Vein endothelial cell (primary cell): Measurements from ENCODE around the genes RWDD1 and RSPH4A.

- CAGE, long polyA plus RNA = no peak
Observed at GRCh38 chr6:112214437-112215086, 39.8 kb downstream of the LAMA4 start.

- CAGE, long polyA plus RNA = no peak
Observed at GRCh38 chr6:113530833-113531319, 326.3 kb upstream of the MARCKS start.

DNA sequence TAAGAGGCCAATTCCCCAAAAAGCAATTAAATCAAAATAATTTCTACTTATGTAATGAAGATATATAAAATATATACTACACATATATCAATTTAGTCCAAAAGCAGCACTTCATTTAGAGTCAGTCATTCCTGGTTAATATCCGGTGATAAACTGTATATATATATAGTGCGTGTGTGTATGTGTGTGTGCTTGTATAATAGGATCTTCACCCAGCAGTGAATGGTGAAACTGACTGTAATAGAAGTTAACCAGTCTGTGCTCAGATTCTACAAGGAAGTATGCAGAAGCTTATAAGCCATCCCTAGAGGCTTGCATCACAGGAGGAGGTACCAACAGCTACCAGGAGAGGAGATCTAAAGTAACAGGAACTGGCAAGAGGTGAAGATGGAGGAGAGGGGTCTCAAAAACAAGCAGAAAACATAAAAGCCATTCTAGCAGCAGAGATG lies 82.8 kb upstream of the MARCKS start:
- CAGE, long polyA plus RNA = no peak

GRCh38 chr6:114425309-114425714 lies 82.5 kb upstream of the HS3ST5 start:
- CAGE, long polyA plus RNA = no peak

DNA sequence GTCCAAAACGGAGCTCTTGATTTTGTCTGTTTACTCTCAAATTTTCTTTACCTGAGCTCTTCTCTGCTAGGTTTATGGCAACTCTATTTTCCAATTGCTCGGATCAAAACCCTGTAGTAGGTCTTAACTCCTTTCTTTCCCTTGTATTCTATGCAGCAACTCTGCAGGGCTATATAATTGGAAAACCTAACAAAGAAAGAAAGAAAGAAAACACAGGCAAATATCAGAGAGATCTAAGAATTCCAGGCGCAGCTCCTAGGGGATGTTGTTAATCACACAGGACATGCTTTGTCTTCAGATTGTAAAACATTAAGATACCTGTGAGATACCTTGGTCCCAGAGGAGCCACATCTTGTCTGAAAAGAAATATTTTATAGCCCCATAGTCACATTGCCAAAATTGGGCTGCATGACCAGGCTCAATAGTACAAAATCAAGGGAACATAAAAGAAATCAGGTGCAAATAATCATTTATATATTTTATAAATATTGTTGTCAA lies 747.8 kb upstream of the HS3ST5 start:
- CAGE, long polyA plus RNA = no peak

DNA sequence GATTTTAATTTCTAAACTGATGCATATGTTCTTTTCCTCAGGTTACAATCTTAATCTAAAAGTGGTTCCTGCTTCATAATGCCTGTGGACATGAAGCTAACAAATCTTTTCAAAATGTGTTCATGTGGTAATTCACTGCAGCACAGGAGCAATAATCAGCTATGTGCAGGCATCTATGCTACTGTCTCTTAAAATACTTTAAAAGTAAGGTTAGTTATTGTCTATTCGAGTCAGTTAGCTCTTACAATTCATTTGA lies 852 bp upstream of the TSPYL4 start:
- CAGE, long polyA plus RNA = no peak

- CAGE, long polyA plus RNA = no peak
Observed at GRCh38 chr6:116268850-116269475, 10.8 kb downstream of the TSPYL1 start.

- CAGE, long polyA plus RNA = no peak
Observed at GRCh38 chr6:116307084-116307389, 27.3 kb upstream of the TSPYL1 start.

- CAGE, long polyA plus RNA = no peak
Observed at GRCh38 chr6:116371350-116372034, 745 bp downstream of the DSE start.

DNA sequence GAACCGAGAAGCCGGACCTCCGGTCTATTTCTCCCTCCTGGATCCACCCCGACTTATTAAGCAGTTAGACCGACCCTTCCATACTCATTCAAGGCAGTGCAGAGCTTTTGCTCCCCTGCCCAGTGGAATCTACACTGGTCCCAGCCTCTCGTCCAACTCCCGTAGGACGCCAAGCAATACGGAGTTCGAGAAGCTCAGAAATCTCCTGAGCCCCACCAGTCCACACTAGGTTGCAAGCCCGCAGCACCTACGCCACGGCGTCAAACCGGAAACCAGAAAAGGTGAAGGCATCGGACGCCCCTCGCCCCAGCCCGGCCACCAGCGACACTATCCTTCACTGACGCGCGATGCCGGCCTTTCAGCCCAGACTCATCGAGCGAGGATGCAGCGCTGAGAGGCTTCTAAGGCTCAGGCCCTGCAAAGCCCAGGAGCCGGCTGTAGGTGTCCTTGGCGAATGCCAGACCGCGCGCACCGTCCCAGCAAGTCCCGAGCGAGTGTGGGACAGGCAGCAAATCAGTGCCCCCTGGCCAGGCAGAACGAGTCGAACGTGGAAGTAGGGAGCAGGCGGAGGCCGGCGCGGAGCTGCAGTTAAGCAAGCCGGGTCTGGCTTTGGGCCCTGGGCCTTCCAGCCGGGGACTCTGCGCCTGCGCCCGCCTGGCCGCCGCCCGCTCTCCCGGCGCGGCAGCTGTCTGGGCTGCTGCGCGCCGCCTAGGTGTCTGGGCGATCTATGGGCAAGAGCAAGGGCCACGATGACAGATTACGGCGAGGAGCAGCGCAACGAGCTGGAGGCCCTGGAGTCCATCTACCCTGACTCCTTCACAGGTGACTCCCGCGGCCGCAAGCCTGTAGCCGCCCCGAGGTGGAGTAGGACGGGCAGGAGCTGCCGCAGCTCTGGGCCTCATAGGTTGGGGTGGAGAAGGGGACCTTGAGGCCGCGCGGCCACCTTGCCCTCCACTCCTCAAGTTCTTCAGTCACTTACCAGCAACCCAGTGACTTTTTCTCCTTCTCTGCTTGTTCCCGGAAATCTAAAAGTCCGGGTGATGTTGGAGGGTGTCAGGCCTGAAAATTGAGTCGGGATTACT lies at the start of gene RWDD1:
RWDD1 (plus strand) TSS at position 671 of the 1,082 bp plus-strand sequence.
- CAGE, long polyA plus RNA = no peak

GRCh38 chr6:116615619-116616600 lies at the start of gene RSPH4A:
TSS of gene RSPH4A (plus strand) at chr6:116616479.
- CAGE, long polyA plus RNA = no peak

DNA sequence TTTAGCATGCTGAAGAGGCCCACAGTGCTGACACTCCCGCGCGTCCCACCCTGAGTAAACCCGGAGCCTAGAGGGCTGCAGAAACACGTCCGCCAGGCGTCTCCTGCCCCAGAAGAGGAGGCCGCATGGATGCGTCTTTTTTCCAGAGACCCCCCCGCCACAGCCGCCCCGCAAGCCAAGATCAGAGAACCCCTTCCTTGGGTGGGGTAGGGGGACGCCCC lies 1.1 kb downstream of the FAM162B start:
- CAGE, long polyA plus RNA = no peak

DNA sequence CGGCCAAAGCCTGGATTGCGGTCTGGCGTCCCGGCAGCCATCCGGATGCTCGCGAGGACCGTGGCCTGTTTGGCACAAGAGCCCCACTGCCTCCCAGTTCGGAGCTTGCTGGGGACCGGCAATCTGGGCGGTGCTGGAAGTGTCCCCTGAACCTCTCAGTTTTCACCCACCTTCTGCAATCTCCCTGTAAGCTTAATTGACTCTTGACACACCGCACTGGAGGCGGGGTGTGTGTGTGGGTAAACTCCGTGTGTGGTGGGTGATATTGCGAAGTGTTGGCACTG lies 816 bp downstream of the FAM162B start:
- CAGE, long polyA plus RNA = no peak

- CAGE, long polyA plus RNA = no peak
Observed at GRCh38 chr6:117544923-117545788, 57.2 kb downstream of the GOPC start.

DNA sequence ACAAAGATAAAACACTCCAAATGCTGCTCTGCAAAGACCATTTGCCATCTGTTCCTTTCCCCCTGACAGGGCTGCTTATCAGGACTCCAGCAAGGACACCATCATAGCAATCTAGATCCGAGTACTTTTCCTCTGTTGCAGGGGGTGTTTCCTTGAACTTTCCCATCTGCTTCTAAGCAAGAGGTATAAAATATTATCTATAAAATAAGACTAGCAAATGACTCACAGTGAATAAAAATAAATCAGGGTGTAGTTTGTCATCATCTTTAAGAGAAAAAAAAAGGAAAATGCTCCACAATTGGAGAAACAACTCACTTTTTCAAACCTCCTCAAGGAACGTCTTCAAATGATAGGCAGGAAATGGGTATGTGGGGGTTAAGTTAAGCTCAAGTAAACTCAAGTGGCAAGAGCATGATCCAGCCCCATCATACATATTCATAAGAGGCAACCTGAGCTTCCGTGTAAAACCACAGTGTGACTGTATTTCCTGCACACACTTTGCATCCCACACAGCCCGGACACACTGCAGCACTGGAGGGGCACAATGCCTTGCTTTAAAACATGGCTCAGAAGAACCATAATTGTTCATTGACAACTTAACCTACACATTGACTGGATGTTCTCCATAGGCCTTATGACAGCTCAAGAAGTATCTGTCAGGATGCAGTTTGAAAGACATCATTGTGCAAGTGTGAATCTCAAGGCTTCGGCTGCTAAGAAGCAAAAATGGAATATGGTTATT lies 58.5 kb upstream of the CEP85L start:
- CAGE, long polyA plus RNA = no peak

DNA sequence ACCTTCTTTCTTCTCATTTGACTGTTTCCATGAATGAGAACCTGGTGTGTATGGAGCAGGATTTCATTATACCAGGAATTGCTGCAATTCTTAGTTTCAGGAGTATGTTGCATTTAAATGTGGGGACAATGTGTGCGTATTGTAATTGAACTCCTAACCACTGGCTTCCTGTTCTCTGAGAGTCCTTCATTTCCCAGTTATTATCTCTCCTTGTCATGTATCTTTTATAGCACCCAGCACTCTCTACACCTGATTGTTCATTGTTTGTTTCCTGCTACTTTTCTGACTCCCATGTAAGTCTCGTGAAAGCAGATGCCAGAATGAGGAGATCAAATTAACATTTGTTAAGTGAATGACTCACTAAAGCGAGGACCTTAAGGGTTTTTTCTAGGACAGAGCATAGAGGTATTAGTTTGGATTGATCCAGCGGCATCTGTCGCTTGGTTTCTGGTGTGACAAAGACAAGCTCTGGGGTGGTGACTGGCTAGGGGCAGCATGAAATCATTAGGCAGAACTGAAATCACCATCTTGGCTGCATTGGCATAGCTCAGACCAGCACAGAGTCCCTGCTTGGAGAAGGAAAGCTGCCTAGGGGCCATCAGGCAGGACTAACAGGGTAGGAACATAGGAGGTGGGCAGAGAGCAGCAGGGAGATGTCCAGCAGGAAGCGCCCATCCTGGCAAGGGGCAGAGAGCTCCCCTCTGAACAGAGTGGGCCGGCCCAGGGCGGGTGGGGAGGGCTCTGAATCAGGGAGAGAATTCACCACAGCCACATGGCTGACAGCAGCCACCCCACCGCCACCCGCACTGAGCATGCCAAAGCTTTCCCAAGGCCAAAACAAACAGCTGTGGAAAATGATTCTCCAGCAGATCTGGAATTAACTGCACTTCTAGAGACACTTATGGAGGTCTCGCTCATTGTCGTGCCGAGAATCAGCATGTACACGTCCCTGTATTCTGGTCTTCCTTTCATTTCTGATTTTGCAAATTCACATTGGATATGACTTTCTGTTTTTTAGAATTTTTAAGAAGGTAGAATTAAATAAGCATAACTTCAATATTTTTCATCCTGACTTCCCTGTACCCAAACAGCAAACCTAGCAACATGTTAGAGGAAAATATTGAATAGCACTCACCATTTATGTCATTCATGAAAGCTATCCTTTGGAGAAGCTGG lies 97.2 kb upstream of the CEP85L start:
- CAGE, long polyA plus RNA = no peak

DNA sequence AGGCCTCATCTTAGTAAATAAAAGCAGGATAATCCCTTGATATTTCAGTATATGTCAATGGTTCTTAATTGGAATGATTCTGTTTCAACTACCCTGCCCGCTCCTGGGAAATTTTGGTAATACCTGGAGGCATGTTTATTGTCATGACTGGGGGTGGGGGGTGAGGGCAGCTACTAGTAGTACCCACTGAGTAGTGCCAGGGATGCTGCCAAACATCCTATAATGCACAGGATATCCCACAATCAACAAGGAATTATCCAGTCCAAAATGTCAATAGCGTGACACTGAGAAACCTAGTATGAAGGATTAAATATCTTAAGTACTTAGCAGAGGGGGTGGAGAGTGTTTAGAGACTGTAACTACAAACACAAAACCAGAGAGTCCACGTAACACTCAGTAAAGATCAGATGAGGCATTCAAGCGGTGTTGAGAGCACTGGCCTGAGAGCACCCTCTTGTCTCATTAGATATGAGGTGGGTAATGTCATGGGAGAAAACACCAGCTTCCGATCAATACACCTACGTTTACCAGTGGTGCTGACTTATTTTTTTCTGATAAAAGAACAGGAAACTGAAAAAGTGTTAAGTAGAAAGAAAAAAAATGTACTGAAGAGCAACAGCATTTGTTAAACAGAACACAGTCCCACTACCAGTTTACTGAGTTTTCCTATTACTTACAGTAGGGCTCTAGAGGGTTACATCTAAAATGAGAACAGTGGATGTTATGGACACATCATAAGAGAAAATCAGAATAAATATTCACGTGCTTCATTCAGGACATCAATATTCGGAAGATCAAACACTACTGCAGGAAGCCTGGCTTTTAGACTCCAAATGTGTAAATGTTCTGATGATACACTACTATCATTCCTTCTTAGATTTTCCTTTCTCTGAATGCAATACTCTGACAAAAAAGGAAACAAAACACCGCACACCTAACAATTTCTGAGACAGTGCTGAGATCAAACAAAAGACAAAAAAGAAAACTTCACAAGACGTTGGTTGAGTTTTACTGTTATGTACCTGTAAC lies 2.2 kb downstream of the FAM184A start:
- CAGE, long polyA plus RNA = no peak

GRCh38 chr6:119077696-119078372 lies 630 bp downstream of the FAM184A start:
- CAGE, long polyA plus RNA = no peak

GRCh38 chr6:119188320-119188664 lies 109.8 kb upstream of the FAM184A start:
- CAGE, long polyA plus RNA = no peak

DNA sequence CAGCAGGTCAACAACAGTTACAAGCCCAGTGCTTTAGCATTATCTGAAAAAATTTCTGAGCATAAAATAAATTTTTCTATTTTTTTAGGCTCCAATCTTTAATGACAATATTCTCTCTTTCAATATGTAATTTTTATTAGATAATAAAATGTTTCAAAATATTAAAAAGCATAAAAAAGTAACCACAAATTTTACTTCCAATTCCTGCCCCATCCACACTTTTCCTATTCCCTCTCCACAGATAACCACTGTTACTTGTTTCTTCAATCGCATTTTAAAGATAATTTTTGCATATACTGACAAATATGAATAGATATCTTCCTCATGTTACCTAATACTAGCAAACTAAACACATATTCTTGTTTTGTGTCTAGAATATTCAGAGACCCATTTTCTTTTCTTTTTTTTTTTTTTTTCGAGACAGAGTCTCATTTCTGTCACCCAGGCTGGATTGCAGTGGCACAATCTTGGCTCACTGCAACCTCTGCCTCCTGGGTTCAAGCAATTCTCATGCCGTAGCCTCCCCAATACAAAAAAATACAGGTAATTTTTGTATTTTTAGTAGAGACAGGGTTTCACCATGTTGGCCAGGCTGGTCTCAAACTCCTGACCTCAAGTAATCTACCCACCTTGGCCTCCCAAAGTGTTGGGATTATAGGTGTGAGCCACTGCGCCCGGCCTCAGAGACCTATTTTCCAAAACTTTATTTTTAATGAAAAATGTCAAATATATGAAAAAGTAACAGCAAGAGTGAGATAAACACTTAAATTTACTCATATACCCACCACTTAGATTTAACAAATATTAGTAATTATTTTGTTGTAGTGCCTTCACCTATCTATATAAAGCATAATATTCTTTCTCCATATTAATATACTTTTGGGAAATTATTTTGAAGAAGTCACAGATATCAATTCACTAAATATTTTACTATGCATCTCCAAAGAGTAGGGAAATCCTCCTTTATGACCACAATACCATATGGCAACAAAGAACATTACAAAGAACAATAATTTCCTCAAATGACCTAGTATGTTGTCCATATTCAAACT lies 128.2 kb downstream of the MAN1A1 start:
- CAGE, long polyA plus RNA = no peak